Mesangial cell (primary cell): ENCODE measurements around a stretch of chr5.

DNA sequence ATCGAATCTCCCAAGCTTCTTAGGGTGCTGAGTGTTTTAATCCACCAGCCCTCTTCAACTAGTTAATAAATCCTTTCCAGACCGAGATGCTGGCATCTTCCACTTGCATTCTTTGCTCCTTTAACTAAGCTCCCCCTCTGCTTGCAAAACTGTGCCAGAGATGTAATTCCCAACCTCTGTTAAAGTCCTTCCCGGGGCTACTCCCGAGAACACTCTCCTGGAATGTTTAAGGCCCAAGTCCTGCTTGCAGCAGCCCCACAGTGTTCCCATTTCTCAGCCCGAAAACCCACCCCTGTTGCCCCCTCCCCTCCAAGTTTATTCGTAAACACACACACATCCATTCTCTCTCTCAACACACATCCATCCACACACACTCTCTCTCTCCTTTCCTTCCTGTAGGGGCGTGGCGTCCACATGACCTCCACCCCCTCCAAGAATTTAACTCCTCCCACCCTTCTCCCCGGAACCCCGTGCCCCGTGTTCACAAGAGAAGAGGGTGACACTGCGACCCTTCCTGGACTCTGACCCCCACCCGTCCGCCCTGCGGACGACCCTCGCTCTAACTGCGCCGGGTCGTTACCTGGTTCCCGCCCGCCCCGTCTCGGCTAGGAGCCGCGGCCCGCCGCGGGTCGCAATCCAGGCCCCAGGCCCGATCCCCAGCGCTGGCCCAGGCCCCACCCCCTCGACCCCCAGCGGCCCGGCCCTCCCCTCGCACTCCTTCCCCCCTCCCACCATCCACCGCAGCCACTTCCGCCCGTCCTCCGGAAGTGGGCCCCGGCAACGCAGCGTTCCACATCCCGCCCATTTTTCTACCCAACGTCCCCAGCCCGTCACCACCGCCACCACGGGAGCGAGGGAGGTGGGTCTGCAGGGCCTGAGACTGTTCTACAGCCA lies 7.1 kb upstream of the MGAT1 start:
- RAMPAGE, long total RNA: start-site peak on the minus strand centred at position 671 of the sequence, 20 bp wide, 23 reads

- RAMPAGE, long total RNA: no peak
These were observed 30.0 kb downstream of the BTNL9 start for GRCh38 chr5:181070048-181070529.

- RAMPAGE, long total RNA: no peak
These were observed 16.6 kb downstream of the TRIM7 start for GRCh38 chr5:181188388-181188774.

DNA sequence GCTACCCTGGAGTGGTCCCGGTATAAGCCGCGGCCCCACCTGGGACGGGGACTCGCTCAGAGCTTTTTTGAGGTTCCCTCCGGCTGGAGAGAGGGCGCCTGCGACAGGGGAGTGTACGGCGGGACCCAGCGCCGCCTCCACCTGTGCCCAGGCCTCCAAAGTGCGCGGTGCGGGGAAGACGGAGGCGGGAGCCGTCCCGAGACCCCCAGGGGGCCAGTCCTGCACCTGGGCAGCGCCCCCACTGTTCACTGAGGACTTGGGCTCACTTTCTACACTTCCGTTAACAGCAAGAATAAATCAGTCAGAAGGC lies 14.3 kb downstream of the TRIM7 start:
- RAMPAGE, long total RNA: no peak

GRCh38 chr5:181234179-181234625 lies 9.5 kb downstream of the RACK1 start:
- RAMPAGE, long total RNA: no peak

DNA sequence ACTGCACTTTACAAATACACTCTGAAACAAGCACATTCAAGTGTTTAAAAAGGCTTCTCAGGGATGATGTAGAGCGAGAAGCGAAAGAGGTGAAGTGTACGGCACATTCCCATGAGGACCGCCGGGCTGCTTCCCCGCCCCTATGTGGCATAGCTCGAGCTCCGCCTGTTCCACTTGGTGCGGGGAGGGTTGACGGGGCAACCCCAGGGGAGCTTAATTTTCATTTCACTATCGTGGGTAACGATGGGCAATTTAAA lies 288 bp upstream of the RACK1 start:
- RAMPAGE, long total RNA: no peak